SK-N-DZ (cell line): ENCODE measurements around a stretch of chr5.

RAMPAGE:
- cytosol, long total RNA = no peak
- nucleus, long total RNA = no peak
Observed at GRCh38 chr5:124902005-124902704, 155.7 kb upstream of the ZNF608 start.

RAMPAGE:
- cytosol, long total RNA = no peak
- nucleus, long total RNA = no peak
Observed at GRCh38 chr5:125005242-125005762, 258.9 kb upstream of the ZNF608 start.

GRCh38 chr5:125200206-125200774 is 453.9 kb upstream of the ZNF608 start:
RAMPAGE:
- cytosol, long total RNA = no peak
- nucleus, long total RNA = no peak

DNA sequence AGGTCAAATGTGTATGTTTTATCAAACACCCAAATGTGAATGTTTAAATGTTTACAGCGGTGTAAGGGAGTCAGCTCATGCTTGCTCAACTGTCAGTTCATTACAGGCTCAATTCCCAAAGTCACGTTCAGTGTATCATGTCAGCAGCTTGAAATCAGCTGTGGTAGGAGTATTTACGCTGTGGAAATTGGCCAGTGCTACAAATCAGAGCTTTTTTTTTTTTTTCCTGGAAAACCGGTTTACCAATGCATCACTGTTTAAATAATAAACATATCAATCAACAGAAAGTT is 57.8 kb upstream of the GRAMD2B start:
RAMPAGE:
- cytosol, long total RNA = no peak
- nucleus, long total RNA = no peak

GRCh38 chr5:126813910-126814336 is 37.0 kb downstream of the LMNB1 start:
RAMPAGE:
- cytosol, long total RNA = no peak
- nucleus, long total RNA = no peak

DNA sequence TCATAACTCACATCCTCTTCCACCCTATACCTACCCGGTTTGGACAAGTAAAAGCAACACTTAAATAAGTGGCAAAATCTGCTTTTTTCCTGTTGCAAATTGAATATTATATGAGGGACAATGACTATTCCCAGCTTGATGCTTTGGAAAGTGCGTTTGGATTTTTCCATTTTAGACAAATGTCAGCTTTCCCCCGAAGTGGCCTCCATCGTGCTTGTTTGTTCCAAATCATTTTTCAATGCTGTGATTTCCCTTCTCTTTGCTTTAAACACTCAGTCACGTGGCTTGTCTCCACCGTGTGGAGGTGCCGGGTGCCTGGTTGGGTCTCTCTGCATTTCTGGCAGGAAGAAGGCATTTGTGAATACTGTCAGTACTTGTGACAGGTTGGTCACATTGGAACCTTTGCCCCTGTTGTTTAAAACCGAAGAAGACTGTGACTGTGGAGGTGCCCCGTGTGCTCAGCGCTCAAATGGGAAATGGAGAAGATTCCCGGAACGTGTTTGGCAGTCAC is 74.4 kb downstream of the LMNB1 start:
RAMPAGE:
- cytosol, long total RNA = no peak
- nucleus, long total RNA = no peak

DNA sequence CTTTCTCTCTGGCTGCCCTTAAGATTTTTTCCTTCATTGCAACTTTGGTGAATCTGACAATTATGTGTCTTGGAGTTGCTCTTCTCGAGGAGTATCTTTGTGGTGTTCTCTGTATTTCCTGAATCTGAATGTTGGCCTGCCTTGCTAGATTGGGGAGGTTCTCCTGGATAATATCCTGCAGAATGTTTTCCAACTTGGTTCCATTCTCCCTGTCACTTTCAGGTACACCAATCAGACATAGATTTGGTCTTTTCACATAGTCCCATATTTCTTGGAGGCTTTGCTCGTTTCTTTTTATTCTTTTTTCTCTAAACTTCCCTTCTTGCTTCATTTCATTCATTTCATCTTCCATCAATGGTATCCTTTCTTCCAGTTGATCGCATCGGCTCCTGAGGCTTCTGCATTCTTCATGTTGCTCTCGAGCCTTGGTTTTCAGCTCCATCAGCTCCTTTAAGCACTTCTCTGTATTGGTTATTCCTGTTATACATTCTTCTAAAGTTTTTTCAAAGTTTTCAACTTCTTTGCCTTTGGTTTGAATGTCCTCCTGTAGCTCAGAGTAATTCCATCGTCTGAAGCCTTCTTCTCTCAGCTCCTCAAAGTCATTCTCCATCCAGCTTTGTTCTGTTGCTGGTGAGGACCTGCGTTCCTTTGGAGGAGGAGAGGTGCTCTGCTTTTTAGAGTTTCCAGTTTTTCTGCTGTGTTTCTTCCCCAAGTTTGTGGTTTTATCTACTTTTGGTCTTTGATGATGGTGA is 122.0 kb downstream of the MARCHF3 start:
RAMPAGE:
- cytosol, long total RNA = no peak
- nucleus, long total RNA = no peak

GRCh38 chr5:127029420-127029834 is 931 bp downstream of the MARCHF3 start:
RAMPAGE:
- cytosol, long total RNA = no peak
- nucleus, long total RNA = no peak

DNA sequence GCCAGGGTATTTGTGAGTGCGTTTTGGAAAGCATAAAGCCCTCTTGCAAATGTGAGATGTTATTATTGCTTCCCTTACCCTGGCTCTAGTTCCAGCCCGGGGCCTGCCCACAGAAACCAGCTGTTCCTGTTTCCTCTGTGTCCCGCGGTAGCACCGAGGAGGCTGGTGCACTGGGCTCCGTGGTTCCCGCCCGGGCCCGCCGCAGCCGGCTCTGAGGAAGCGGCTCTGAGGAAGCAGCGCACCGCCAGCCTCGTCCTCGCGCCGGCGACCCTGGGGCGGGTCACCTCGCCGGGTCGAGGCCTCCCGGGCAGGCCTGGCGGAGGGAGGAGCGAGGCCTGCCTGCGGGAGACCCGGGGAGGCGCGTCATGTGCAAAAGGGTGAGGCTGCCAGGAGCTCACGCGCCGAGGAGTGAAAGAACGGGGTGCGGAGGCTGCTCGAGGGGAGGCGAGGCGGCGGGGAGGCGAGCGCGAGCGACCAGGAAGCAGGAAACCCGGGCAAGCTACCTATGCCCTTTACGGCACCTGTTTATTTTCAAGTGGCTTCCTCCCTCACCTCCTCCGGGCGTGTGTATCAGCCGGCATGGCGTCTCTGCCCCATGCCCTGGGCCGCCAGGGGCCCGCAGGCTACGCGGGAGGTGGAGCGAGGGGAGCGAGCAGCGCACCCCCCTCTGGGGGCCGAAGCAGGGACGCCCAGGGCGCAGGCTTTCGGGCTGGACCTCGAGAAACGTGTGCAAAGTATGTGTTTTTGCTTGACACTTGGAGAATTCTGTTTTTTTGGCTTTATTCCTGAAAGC is 61.2 kb upstream of the MEGF10 start:
RAMPAGE:
- cytosol, long total RNA = no peak
- nucleus, long total RNA = no peak

DNA sequence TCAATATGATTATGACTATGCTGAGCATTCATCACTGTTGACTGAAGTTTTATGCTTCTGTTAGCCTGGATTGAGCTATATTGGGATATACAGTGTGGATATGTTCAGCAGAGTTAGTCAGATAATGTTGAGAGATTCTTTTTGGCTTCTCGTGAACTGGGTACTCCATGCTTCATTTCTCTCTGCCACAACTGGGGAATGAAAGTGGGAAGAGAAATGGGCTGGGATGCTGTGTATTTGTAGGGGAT is 32.3 kb downstream of the SLC12A2 start:
RAMPAGE:
- cytosol, long total RNA = no peak
- nucleus, long total RNA = no peak

DNA sequence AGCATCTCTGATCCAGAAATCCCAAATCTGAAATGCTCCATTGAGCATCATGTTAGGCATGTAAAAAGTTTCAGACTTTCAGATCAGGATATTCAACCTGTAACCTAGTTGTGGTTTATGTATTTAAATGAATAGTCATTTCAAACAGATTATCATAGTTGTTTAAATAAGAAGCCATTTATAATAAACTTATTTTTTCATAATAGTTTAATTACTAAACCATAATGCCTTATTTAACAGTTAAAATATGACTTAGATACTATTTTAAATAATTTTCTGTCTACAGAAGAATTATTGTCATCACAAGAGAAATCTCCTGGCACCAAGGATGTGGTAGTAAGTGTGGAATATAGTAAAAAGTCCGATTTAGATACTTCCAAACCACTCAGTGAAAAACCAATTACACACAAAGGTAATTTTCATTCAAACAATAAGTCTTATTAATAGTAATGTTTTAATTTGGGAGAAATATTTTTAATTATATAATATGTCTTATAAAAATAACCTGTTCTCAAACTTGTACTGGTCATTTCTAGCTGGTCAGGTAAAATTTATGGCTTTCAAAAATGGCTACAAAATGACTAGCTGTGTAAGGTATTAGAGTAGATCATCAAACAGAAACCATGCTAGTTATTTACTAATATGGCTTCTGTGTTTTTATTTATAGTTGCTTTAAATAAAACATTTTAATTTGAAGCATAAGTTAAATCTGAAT is 90.8 kb downstream of the SLC12A2 start:
RAMPAGE:
- cytosol, long total RNA = no peak
- nucleus, long total RNA = no peak

RAMPAGE:
- cytosol, long total RNA = no peak
- nucleus, long total RNA = no peak
Observed at GRCh38 chr5:130897356-130898399, 267.4 kb downstream of the HINT1 start.

DNA sequence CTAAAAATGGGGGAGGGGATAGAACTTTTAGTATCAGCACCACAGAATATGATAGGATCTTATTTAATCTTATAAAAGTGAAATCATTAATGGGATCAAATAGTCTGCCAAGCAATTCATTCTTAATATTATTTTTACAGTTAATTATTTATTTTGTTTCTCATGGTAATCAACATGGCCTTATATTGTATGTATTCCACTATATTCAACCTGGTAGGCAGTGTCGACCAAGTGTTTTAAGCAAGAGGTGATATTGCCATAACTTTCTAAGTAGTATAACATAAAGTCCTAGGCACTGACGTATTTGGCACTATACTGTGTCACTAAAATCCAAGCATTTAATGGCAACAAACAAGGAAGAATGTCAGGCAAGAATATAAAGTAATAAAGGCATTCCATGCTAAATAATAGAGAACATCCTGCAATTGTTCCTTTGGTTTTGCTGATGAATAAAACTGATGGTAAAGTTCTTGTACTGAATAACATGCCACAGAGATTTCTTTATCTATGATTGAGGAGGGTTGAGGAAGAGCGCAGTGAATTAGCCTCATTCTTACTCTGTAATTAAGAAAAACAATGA is 257.0 kb downstream of the HINT1 start:
RAMPAGE:
- cytosol, long total RNA = no peak
- nucleus, long total RNA = no peak

GRCh38 chr5:131266430-131266704 is 2.5 kb downstream of the CDC42SE2 start:
RAMPAGE:
- cytosol, long total RNA = no peak
- nucleus, long total RNA = no peak

RAMPAGE:
- cytosol, long total RNA = no peak
- nucleus, long total RNA = no peak
Observed at GRCh38 chr5:131344655-131345068, 80.8 kb downstream of the CDC42SE2 start.

DNA sequence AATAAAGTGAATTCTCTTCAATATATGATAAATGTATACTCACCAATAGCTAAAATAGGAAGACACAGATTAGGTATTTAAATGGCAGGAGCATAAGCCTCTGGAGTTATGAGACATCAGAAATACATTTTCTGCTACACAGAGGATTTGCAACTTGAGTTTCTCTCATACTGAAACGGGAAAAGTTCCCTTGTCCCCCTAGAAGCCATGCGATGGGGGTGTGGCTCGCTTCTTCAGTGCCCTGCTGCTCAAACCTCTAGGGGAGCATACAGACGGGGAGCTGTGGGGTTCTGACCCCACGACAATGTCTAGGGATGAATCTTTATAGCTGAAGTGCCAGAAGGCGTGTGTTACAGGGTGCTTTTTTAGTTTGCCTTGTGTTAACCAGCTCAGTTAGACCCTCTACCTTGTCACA is 97.4 kb downstream of the CDC42SE2 start:
RAMPAGE:
- cytosol, long total RNA = no peak
- nucleus, long total RNA = no peak

GRCh38 chr5:131391520-131392257 is 127.8 kb downstream of the CDC42SE2 start:
RAMPAGE:
- cytosol, long total RNA = no peak
- nucleus, long total RNA = no peak

DNA sequence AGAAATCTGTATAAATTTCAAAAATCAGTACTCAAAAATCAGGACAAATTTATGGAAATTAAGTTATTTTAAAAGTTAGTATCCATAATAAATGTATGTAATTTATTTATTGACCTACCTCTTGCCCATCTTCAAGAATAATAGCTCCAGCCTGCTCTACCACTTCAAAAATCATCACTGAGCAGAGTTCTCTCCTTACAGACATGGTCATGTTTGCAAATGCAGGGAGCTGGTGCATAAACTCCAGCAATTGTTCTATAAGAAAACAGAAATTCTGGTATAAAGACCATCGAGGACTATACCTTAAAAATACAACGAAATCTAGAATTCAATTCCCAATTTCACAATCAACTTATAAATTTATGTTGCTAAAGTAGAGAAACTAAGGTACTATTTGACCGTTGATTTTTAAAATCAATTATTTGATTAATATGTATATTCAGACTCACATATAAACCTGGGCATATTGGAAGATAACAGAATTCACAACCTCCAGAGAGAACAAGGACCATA is 127.0 kb downstream of the RAPGEF6 start:
RAMPAGE:
- cytosol, long total RNA = no peak
- nucleus, long total RNA = no peak

RAMPAGE:
- cytosol, long total RNA = no peak
- nucleus, long total RNA = no peak
Observed at GRCh38 chr5:131536205-131536826, 98.7 kb downstream of the RAPGEF6 start.

DNA sequence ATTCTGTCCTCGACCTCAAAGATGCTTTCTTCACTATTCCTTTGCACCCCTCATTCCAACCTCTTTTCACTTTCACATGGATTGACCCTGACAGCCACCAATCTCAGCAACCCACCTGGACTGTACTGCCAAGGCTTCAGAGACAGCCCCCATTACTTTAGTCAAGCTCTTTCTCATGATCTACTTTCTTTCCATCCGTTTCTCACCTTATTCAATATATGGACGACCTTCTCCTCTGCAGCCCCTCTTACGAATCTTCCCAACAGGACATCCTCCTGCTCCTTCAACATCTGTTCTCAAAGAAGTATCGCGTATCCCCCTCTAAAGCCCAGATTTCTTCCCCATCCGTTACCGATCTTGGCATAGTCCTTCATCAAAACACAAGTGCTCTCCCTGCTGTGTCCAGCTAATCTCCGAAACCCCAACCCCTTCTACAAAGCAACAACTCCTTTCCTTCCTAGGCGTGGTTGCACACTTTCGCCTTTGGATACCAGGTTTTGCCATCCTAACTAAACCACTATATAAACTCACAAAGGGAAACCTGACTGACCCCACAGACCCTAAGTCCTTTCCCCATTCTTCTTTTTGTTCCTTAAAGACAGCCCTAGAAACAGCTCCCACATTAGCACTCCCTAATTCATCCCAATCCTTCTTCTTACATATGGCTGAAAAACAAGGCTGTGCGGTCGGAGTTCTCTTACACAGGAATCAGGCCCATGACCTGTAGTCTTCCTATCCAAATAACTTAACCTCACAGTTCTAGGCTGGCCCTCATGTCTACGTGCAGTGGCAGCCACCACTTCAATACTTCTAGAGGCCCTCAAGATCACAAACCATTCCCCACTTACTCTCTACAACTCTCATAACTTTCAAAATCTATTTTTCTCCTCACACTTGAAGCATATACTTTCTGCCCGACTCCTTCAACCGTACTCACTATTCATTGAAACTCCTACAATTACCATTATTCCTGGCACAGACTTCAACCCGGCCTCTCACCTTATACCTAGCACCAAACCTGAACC is 59.6 kb downstream of the RAPGEF6 start:
RAMPAGE:
- cytosol, long total RNA = no peak
- nucleus, long total RNA = no peak